Sigmoid colon (tissue), 4 donors: ENCODE measurements around a stretch of chr4.

GRCh38 chr4:76072641-76073206 is 1.8 kb upstream of the ART3 start:
- PRO-cap = no peak
- RAMPAGE, long total RNA, 4 experiments = no peak in any of the 4 experiments

DNA sequence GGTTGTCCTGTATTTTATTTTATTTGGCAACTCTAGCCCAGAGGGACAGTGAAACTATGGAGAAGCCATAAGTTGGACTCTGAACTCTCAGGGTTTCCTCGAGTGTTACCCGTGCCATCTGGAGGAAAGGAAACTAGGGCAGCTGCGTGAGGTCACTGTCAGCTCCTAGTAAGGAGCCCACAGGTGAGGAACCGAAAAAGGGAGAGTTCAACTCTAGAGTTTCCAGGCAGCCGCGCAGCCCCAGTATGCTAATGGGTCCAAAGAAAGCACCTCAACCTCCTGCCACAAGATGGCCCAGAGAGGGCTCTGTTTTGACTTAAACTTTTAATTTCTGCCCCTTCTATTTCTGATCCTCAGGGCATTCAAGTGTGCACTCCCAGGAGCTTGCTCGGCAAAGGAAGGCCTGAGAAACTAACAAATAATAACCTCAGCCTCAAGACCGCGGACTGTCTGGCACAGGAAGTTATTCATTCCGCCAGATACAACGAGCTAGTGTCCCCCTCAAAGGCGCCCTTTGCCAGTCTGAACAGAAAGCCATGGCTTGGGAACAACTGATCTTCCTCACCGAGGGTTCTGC is 13.9 kb downstream of the SCARB2 start:
- PRO-cap = no peak
- RAMPAGE, long total RNA, 4 experiments = no peak in any of the 4 experiments

DNA sequence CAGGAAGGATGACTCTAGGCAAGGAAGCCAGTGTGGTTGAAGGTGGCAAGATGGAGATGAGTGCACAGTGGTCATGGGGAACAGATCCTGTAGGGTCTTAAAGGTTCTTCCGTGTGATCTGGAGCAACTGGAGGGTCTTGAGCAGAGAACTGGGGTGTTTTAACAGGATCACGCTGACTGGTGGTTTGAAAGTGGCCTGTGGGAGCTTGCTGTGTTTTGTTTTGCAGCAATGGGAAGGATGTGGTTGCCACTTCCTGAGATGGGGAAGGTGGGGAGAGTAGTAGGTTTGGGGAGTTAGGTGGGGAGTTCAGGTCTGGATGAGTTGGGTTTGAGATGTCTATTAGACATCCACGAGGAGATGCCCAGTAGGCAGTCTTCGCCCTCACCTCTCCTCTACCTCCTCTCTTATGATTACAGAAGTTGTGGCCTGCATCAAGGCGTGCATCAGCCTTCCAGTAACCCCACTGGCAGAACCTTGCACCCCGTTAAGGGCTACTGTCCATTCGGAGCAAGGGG is 1.4 kb upstream of the STBD1 start:
- PRO-cap = no peak
- RAMPAGE, long total RNA, 4 experiments = no peak in any of the 4 experiments

GRCh38 chr4:76311759-76312427 is 5.4 kb downstream of the STBD1 start:
- PRO-cap = no peak
- RAMPAGE, long total RNA, 4 experiments = no peak in any of the 4 experiments

GRCh38 chr4:76689891-76690250 is 208.1 kb downstream of the SOWAHB start:
- PRO-cap = no peak
- RAMPAGE, long total RNA, 4 experiments = no peak in any of the 4 experiments

DNA sequence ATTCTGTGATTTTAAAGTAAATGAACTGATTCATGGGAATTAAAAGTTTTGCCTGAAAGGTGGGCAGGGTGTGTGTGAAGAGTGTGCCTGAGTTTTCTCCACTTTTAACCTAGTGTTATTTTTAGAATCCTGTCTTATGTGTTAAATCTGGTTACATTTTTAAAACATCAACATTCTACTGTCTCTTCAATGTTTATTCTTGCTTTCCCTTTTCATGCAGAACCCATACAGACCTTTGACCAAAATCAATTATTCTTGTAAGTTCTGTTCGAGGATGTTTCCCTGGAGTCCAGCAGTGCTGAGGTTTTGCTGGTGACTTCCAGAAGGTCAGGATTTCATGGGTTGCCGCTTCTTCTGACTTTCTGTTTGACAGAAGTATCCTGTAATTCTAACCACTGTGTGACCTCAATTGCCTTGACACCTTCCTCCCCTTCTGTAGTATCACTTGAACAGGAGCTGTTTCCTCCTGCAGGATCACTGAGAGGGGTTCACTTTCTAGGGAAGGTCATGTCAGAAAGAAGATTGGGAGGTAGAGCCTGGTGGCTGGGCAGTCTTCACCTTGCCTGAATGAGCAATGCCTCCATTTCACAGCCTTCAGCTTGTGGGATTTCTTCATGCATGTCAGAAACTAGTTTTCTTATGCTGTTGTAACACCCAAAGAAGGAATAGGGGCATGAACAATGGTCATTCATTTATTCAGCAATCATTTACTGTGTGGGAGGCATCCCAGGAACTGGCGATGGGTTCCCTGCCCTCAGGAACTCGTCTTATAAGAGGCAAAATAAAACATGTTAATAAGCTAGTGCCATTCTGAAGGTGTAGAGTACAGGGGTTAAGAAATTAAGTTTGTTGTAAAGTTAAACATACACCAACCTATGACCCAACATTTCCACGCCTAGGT is 206.1 kb downstream of the SOWAHB start:
- PRO-cap = no peak
- RAMPAGE, long total RNA, 4 experiments = no peak in any of the 4 experiments

DNA sequence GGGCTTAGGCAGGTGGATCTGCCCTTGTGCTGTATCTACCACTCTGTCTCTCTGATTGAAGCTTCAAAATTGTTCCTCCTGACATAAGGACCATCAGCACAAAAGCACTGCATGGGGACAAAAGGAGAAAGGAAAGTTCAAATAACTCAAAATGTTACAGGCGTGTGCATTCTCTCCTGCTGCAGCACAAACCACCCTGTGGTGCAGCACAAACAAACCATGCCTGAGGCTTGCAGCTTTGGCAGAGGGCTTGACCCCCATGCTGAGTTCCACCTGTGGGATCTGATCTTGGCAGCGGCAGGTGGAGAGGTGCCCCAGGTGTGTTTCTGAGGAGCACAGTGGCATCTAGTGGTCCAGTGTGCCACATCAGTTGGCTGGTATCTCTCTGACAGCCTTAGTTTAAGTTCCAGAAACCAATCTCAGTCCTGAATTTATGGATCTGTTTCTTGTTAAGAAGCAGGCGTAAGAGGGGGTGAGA is 164.6 kb downstream of the SOWAHB start:
- PRO-cap = no peak
- RAMPAGE, long total RNA, 4 experiments = no peak in any of the 4 experiments

DNA sequence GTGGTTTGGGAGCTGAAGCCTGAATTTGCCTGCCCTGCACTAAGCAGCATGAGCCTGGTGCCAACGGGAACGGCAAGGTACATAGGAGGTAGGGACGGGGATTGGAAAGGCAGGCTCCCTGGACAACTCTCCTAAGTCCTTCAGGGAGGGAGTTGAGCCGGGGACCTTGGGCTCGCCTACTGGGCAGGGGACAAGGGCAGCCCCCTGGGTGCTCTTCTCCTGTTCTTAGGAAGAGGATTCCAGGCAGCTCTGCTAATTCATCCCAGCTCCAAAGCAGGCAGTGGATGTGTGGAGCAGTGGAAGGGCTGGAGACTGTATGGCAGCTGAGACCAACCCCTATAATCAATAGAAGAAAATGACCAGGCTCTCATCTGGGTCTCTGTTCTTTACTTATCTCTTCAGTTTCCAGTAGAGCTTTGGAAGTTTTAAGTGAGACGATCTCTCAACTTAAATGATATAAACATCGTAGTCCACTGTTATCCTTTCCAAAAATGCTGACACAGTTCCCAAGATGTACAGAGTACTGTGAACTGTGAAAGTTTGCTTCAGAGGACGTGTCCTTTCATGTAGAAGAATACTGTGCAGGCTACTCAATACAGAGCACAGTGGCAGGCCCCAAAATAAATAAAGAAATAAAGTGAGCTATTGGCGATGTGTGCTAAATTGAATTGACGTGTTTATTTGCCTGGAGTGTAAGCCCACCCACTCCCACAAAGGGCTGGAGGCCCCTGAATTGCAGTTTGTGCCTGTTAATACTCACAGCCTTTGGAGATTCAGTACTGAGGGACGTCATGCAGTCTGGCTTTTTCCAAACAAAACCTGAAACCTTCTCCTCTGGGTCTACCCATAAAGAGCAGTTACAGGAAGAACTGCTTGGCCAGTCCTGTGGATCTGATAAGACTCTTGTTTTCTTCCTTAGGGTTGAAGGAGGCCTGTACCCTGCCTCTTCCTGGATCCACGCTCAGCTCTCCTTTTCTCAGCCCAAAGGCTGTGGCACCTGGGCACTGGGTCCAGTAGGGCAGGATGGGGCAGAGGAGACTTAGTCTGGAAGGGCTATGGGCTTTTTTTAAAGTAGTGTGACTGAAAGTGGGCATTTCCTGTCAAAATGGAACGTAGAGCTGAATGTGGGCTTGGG is 66.2 kb downstream of the SOWAHB start:
- PRO-cap = no peak
- RAMPAGE, long total RNA, 4 experiments = no peak in any of the 4 experiments

- PRO-cap = no peak
- RAMPAGE, long total RNA, 4 experiments = no peak in any of the 4 experiments
These were observed 41.7 kb downstream of the SOWAHB start for GRCh38 chr4:76856103-76856740.

GRCh38 chr4:76867542-76868693 is 30.0 kb downstream of the SOWAHB start:
- PRO-cap = no peak
- RAMPAGE, long total RNA, 4 experiments = no peak in any of the 4 experiments

DNA sequence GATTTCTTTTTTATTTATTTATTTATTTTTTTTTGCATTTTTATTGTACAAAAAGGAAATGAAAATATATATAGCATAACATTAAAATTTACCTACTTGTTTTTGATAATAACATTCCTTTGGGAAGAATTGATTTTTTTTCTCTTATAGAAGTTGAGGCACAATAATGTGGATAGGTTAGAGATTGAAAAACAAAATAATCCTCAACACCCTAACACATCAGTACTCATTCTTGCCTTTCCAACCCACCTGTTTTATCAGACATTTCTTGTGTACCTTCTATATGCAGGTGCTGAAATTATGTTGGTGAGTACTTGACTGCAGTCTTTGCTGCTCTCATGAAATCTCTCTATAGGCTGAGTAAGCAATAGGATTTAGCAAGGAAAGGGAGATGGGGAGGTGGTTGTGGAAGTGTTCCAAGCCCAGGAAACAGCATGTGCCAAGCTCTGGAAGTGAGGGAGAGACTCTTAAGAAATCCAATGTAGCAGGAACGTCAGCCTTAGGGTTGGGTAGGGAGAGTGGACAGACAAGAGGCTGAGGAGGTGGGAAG is 5.5 kb downstream of the SEPTIN11 start:
- PRO-cap = no peak
- RAMPAGE, long total RNA, 4 experiments = no peak in any of the 4 experiments

DNA sequence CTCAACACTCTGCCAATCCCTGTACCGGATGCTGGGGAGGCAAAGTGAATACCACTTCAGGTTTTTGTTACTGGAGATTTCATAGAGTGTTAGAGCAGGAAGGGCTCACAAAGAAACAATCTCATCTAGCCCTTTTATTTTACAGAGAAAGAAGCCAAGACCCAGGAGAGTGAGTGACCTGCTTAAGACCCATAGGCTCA is 24.7 kb downstream of the SEPTIN11 start:
- PRO-cap = unidirectional peak, plus-strand start at position 75 of the sequence
- RAMPAGE, long total RNA, 4 experiments = no peak in any of the 4 experiments

DNA sequence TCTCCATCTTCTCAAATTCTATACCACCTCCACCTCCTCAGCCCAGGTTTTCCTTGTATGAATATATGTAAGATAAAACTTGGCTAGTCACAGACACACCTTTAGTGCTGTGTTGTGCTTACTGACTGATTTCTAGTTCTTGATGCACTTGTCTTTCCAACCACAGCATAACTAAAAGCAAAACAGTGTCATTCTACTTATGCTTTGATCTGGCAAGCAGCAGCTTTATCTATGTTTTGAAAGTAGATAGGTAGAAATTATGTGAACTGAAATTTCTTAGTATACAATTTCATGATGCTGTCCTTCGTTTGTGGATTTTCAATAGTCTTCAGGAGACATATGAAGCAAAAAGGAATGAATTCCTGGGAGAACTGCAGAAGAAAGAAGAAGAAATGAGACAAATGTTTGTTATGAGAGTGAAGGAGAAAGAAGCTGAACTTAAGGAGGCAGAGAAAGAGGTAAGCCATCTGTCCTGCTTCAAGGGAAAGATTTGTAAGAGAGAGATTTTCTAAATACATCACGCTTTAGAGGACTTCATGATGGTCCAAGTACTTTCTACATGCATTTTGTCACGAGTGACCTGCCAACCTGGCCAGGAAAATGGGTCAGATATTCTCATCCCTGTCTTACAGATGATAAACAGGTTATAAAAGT is 47.4 kb downstream of the CCNI start:
- PRO-cap = no peak
- RAMPAGE, long total RNA, 4 experiments = no peak in any of the 4 experiments

DNA sequence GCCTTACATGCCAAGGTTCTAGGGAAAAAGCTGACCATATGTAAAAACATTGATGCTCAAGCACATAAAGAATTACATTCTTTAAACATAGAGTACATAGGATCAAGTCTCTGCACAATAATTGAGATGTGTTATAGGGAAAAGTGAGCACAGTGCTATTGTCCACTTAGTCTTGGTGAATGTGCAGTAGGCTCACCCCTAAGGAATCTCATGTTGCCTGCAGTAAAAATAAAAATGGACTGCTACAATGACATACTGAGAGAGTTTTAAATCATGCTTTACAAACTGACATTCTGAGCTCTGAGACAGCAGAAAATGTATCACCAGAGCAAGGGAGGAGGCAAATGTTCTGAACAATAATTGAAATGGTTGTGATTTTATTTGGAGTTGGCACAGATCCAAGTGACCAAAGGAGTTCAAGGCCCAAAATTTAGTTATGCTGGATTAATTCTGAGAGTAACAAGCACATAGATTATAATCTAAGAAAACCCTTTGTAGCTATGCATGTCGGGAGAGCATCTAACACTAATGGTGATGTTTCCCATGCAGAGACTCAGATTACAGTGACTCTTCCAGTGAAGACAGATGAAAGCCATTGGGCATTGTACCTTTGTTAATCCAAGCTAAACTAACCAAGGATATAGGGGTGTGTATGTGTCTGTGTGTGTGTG is 43.7 kb downstream of the CCNI start:
- PRO-cap = no peak
- RAMPAGE, long total RNA, 4 experiments = no peak in any of the 4 experiments

- PRO-cap = no peak
- RAMPAGE, long total RNA, 4 experiments = no peak in any of the 4 experiments
These were observed 6.0 kb downstream of the CCNI start for GRCh38 chr4:77069690-77070208.

DNA sequence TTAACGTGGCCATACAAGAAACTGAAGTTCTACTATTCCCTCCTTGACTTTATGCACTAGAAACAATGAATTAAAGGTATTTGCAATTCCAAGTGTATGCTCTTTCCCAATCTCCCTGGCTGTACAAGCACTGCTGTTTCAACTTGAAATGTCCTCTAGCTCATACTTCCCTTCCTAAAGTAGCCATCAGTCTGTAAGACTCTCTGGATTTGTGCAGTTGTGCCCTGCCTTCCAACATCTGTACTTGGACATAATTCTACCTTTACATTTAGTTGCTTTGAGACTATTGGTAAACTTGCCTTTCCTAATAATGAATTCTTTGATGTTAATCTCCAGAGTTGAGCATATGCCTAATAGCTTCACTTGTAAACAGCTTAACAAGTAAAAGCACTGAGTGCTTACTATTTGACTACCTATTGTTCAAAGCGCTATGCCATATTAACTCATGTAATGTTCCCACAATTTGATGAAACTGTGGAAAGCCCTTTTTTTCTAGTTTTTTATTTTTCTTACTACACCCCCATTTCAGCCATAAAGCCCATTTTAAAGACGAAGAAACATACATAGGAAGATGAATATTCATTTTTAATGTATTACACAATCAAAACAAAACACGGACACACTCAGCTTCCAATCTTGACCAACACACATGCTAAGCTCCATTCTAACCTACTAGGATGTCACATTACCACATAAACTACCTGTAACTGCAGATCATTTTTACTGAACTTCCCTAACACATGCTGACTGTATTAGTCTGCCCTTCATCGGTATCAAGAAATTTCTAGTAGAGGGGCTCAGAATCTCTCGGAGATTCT is 2.1 kb downstream of the CCNI start:
- PRO-cap = no peak
- RAMPAGE, long total RNA, 4 experiments = no peak in any of the 4 experiments

DNA sequence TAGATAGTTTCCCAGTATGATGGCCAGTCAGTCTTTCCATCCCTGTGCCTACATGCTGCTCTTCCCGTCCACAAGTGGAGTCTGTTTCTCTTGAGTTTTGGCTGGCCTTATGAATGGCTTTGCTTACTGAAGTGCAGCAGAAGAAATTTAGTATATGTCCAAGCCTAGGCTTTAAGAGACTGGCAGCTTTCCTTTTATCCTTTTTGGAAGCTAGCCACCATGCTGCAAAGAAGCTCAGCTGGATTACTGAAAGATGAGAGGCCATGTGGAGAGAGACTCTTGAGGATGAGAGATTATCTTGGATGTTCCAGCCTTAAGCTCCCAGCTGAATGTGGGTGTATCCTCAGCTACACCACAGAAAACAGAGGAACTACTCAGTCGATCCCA is 12.4 kb downstream of the CCNG2 start:
- PRO-cap = no peak
- RAMPAGE, long total RNA, 4 experiments = no peak in any of the 4 experiments

DNA sequence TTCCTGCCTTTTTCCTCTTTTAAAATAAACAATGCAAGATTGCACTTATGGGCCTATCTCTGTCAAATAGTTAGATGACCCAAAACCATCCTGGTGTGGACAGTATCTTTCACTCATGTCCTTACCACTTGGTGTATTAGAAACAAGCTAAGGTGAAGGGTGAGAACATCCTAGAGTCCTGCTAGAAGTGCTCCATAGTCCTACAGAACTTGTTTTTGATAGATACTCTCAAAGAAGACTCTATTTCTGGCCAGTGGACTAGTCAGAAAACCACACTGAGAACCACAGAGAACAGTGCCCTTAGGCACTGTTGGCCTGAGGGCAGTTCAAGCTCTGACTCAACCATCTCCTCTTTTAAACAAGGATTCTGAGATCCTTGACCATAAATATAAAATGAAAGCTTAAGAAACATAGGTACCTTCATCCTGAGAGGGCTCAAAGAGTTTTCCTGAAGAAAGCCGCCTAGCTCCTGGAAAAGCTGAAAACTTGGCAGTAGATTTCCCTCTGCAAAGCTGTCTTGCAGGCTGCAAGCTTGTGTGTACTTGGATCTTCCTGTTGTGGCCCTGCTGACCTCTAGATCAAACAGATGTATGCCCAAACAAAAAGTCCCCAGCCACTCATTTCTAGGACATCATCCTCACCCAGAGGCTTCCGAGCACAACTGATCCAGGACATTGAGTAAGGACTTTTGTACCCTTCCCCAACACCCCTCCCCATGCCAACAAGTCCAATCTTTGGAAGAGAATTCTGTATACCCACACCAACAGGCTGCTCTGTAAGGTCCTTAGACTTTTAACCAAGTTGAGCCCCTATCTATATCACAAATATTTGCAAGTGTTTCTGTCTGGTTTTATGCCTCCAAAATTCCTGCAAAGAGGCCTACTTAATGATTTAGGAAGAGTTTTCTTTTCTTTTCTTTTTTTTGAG is 111.6 kb upstream of the CXCL13 start:
- PRO-cap = no peak
- RAMPAGE, long total RNA, 4 experiments = no peak in any of the 4 experiments

- PRO-cap = no peak
- RAMPAGE, long total RNA, 4 experiments = no peak in any of the 4 experiments
These were observed 18.7 kb upstream of the CXCL13 start for GRCh38 chr4:77586760-77587456.

- PRO-cap = no peak
- RAMPAGE, long total RNA, 4 experiments = no peak in any of the 4 experiments
These were observed 105.3 kb downstream of the ANXA3 start for GRCh38 chr4:78656923-78657260.